GM19239 (cell line): ENCODE measurements around a stretch of chr9.

DNA sequence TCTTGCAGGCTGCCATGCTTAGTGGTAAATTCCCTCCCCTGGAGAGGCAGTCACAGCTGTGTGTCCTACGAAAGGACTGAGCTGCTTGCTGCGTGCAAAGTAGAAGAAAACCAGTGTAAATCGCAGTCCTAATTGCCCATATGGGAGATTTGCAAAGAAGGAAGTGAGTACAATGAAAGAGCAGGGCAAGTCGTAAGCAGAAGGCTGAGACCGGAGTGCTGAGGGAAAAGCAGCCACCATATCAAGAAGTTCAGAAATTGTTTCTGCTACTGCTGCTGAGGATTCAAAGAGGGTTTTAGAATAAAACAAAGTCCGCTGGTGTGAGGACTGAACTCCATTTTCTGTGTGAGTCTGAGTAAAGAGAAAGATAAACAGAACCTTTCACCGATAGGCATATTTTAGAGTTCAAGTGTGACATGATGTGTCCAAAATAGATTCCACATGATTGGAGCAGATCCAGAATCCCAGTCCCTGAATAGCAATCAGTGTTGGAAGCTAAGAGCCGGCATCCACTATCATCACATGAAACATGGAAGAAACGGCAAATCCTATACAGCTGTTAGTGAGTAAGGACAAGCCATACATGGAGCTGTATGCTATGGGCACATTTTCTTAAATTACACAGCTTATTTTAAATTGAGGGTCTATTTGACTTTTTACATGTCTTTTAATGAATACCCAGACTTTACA is 508.0 kb upstream of the MPDZ start:
- RRBS: no CpG with 5 or more reads among the region's 9 CpGs

- RRBS: no CpG with 5 or more reads among the region's 5 CpGs
Observed at GRCh38 chr9:13896853-13897299, 417.1 kb downstream of the NFIB start.

DNA sequence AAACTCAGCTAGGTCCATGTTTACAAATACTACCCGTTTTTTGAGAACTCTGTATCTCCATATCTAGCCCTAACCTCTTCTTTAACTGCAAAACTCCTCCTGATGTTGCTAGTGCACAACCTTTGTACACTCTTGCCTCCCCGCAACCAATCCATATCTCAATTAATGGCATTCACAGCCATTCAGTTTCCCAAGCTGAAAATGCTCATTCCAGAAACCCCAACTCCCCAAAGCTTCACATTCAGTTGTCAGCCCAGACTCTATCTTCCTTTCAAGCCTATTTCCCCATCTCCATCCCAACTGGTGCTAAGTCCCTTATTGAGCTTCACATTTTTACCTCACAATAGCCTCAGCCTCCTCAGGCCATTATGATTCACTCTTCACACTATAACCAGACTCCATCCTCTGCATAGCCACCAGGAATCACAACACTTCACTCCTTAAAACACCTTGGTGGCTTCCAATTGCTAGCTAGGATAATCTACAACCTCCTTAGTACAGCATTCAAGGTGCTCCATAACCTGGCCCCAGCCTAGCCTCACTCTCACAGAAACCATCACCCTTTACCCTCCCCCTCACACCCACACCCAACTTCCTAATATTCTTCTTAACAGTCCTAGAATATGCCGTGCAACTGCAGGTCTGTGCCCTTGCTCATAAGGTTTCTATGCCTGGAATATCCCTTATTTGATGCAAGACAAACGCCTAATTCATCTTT is 113.0 kb downstream of the NFIB start:
- RRBS: no CpG with 5 or more reads among the region's 4 CpGs

DNA sequence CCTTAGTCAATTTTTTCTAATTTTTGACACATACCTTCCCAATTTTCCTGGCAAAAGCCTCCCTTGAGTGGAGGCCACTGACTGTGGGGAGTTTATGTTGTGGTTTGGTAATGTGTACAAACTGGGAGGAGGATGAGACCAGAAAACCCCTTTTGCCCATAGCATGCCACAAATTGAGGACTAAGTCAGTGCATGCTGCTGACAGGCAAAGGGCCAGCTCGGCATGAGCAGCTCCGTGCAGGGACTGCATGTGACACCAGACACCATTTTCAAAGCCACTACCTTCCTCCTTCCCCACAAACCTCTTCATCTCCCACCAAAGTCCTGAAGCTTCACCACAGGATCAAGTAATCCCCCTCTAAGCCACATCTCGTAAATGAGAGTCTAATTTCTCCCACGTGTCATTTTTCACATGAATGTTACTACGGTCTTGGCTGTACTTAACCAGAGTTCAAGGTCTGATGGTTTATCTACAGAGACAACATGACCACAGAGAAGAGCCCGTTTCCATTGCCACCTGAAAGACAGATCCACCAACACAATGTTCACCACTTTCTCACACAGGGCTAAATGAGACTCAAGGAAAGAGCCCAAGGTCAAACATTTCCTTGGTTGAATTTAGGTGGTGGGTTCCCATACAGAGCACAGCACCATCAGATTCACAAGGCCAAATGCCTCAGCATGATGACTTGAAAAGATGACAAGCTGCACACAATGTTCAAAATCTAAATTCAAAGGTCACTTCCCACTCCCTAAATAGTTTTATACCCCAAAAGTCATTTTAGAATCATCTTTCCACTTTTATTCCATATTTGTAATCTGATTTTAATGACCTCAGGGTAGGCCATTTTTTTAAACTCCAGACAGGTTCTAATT is 106.4 kb downstream of the NFIB start:
- RRBS: no CpG with 5 or more reads among the region's 6 CpGs

DNA sequence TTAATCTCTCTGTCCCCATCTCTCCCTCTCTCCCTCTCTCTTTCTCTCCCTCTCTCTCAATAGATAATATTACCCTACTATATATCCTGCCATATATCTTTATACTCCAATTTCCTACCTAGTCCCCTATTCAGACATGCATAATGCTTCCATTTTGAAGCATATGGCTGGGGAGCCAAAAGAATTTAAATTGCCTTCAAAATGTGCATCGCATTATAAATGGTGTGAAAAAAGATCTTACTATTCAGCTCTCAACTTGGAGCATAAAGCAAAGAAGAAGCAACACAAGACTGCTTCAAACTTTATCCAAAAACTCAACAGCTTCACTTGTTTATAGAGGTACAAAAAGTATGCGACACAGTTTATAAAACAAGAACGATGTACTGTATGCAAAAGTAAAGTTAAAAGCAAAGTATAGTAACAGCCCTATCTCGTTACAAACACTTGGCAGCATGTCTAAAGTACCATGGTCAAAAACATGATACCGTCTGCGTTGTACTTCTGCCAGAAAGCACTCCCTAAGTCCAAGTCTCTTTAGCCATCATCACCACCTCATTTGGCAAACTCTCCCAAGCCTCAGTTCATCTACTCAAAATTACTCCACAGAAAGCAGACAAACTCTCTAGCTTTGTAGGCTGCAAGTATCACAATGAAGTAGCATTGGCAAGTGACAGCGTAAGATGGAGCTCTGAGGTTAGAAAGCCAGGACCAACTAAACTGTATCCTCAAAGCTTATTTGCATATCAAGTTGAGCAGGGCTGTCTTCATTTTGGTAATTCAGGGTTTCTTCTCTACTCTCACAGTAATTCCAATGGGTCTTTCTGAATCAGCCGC is 73.5 kb downstream of the NFIB start:
- RRBS: no CpG with 5 or more reads among the region's 8 CpGs

GRCh38 chr9:14320021-14320745 is 6.2 kb upstream of the NFIB start:
- RRBS: no CpG with 5 or more reads among the region's 8 CpGs

DNA sequence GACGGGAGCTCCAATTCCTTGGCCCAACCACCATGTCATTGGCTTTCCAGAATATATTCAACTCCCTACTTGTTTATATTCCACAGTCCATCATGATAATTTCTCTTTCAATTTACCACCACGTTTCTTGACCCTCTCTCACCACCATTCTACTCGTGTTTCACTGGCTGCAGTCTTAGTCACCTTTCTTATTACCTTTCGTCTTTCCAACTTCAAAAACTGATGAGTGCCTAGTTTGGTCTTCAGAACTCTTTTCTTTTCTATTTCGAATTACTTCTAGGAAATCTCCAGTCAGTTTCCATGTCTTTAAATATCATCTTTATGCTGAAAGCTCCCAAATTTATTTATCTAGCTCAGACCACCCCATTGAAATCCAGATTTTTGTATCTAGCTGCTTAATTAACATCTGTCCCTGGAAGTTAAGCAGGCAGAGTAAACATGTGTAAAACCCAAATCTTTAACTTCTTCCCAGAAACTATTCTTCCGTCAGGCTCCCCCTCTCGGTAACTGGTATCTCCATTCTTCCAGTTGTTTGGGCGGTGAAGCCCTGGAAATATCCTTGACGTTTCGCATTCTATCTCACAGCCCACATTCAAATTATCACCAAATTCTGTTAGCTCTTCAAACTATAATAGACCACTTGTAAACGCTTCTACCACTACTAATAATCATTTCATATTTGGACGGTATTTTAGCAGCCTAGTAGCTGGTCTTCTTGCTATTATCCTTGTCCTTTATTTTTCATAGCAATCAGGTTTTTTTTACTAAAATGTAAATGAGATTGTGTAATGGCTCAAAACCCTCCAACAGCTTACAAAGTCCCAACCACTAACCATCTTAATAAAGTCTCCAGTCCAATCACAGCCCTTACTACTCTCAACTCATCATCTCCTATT is 45.4 kb downstream of the ZDHHC21 start:
- RRBS: no CpG with 5 or more reads among the region's 12 CpGs

GRCh38 chr9:14868751-14869211 is 41.4 kb downstream of the FREM1 start:
- RRBS: no CpG with 5 or more reads among the region's 10 CpGs

DNA sequence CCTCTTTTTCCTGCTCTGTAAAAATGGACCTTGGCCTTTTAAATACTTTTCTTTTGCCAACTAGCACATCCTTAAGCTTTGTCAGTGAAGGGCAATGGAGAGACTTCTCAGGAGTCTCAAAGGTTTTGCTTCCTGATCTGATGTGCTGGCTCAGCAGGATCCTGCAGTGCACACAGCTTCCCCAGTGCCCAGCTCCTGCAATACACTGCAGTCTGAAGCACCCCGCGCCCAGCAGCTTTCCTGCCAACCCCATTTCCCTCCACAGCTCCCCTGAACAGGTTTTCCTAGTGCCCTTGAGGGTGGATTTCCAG is 8.2 kb downstream of the SNAPC3 start:
- RRBS: no CpG with 5 or more reads among the region's 2 CpGs

DNA sequence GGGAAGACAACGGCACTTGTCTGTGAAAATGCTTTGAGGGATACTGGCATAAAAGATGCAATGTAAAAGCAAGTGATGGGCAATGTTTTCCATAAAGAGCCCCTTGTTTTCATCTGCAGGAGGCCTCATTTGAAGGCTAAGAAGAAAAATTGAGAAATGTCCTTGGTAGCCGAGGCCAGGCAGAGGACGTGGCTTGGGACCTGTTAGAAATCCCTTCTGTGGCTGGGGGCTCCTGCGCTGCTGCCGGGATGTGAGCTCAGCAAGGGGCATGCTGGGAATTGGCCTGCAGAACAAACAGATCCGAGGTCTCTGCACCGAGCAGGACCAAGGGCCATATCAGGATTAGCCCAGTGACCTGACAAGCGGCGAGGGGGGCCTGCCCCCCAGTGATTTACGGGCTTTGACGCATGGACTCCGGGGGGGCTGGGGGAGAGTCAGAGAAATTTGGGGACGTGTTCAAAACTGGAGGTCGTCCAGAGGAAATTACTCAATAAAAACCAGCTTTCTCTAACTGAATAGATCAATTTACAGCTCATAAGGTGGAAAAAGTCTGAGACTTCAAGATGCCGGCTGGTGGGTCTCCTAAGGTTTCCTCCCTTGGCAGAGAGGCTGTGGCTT is 550.7 kb downstream of the CCDC171 start:
- RRBS: no CpG with 5 or more reads among the region's 15 CpGs

DNA sequence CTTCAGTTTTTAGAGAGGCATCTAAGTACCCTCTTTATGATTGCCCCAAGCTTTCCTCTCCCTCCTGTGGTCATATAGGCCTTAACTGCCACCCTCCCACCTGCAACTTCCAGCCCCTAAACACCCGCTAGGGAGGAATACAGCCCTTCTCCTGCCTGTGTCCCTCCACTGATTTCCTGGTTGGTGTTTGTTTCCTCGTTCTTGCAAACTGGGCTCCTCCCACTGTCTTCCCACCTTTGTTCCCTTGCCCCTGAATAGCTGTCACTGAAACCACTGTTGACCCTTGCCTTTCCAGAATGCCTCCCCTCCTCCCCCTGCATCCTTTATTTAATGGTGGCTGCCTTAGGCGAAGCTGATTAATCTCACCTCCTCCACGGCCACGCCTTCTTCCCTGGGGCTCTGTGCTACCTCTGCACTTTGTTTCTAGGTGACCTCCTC is 626.7 kb downstream of the BNC2 start:
- RRBS: no CpG with 5 or more reads among the region's 5 CpGs

GRCh38 chr9:16267823-16268269 is 602.6 kb downstream of the BNC2 start:
- RRBS: no CpG with 5 or more reads among the region's 4 CpGs

GRCh38 chr9:16321101-16322126 is 549.1 kb downstream of the BNC2 start:
- RRBS: no CpG with 5 or more reads among the region's 10 CpGs

- RRBS: no CpG with 5 or more reads among the region's 8 CpGs
Observed at GRCh38 chr9:16335686-16336436, 534.6 kb downstream of the BNC2 start.

GRCh38 chr9:16413295-16413751 is 457.1 kb downstream of the BNC2 start:
- RRBS: no CpG with 5 or more reads among the region's 7 CpGs

DNA sequence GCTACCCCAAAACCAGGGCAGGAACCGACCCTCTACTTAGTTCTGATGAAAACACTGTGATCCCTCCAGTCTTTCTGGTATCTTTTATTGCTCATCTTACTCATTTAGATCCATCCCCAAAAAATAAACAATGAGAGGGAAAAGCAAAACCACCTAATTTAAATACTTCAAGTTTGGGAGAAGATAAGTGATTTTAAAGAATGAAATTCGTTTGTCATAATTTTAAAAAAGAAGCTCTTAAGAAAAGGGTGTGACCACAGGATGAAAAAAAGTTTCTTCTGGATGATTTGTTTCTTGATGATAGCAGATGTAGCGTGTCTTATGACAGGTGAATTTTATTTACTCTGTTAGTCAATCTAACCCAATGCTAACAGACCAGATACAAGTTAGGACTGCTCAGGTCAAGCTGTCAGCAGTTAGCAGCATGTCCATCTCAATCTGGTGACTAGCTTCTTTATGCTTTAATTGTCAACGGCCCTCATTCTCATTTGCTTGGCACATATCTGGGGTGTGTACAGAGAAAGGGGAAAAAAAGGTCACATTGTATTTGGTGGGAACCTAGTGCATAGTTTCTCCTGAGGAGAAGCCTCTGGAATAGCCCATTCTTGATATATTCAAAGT is 456.1 kb downstream of the BNC2 start:
- RRBS: no CpG with 5 or more reads among the region's 4 CpGs

DNA sequence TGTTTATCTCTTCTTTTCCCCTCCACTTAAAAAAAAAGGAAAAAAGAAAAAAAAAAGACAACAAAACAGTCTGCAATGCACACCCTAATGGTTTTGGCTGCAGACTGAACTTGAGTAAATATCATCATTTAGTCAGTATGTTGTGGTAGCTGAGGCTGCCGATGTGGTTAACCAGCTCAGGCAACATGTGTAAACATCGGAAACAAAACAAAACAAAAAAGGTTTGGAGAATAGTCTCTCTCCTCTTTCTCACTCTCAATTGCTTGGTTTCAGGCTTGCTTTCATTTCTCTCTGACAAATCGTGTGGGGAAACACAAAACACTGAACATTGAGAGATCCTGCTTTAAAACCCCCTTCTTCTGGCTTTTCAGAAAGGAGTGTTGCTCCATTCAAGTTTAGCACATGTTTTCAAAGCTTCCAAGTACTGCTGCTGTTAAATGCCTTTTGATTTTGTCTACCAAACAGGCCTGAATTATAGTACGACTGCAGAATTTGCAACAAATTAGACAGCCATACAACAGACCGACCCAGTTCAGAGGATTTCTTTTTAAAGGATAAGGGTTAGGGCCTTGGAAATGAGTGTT is 453.3 kb downstream of the BNC2 start:
- RRBS: no CpG with 5 or more reads among the region's 5 CpGs

DNA sequence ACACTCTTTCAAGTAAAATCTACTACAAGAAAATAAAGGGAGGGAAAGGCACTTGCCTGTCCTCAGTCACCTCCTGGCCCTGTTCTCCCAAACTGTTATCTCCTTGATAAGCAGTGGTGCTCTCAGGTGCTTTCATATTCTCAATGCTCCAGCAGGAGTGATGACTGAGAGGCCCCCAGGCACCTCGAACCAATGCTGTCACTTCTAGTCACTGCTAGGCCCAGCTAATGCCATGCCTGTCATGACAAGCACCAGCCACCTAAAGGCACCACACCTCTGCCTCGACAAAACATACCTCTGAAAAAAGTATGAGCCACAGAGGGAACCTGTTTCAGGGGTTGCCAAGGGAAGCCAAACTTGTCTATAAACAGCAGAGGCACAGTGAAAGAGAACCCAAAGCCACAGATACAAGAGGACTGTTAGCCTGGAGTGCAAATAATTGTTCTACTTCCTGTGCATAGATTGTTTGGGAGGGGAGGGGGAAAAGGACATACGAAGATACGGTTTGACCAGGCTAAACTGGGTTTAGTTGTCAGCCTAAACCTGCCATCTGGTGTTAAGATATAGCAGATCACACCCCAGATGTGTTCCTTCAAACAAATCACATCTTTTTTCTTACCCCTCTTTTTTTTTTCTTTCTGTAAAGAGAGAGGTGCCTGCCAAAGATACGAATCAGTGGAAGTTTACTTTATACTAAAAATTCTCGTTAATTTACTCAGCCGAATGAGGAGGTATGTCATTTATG is 45.9 kb downstream of the BNC2 start:
- RRBS: no CpG with 5 or more reads among the region's 7 CpGs

GRCh38 chr9:16868483-16869278 is 1.8 kb downstream of the BNC2 start:
- RRBS: no CpG with 5 or more reads among the region's 11 CpGs

DNA sequence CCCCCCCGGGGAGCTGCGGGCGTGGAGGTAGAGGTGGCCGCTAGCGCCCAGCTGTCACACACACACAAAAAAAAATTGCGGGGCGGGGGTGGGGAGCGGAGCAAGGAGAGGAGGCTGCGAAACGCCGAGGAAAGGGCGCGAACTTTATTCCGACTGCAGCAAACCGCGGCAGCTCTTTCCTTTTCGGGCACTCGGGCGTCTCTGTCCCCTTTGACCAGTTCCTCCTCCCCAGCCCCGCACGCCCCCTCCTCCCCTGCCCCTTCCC is 759 bp upstream of the BNC2 start:
- RRBS: no CpG with 5 or more reads among the region's 21 CpGs